IMR-90 (cell line): ENCODE measurements around a stretch of chr10.

GRCh38 chr10:28743370-28744043, 66.2 kb downstream of the BAMBI start:
- RRBS, result 52% methylated on average over 2 of the region's 7 CpGs
CAGE:
- cytosol, long polyA plus RNA, result no peak
- long polyA plus RNA, result no peak
- nucleus, long polyA plus RNA, result no peak

GRCh38 chr10:28896113-28896375, 218.7 kb downstream of the BAMBI start:
- RRBS, result no CpG with 5 or more reads among the region's 7 CpGs
CAGE:
- cytosol, long polyA plus RNA, result no peak
- long polyA plus RNA, result no peak
- nucleus, long polyA plus RNA, result no peak

- RRBS, result no CpG with 5 or more reads among the region's 15 CpGs
CAGE:
- cytosol, long polyA plus RNA, result no peak
- long polyA plus RNA, result no peak
- nucleus, long polyA plus RNA, result no peak
Observed at GRCh38 chr10:28939224-28939628, 261.9 kb downstream of the BAMBI start.

- RRBS, result no CpG with 5 or more reads among the region's 10 CpGs
CAGE:
- cytosol, long polyA plus RNA, result no peak
- long polyA plus RNA, result no peak
- nucleus, long polyA plus RNA, result no peak
Observed at GRCh38 chr10:29410413-29410831, 121.6 kb downstream of the LYZL1 start.

- RRBS, result no CpG with 5 or more reads among the region's 20 CpGs
CAGE:
- cytosol, long polyA plus RNA, result no peak
- long polyA plus RNA, result no peak
- nucleus, long polyA plus RNA, result no peak
Observed at GRCh38 chr10:29839631-29840939, 205.3 kb upstream of the SVIL start.

GRCh38 chr10:29860106-29860441, 199.3 kb downstream of the JCAD start:
- RRBS, result no CpG with 5 or more reads among the region's 8 CpGs
CAGE:
- cytosol, long polyA plus RNA, result no peak
- long polyA plus RNA, result no peak
- nucleus, long polyA plus RNA, result no peak

GRCh38 chr10:30063025-30063523, 3.7 kb upstream of the JCAD start:
- RRBS, result no CpG with 5 or more reads among the region's 4 CpGs
CAGE:
- cytosol, long polyA plus RNA, result no peak
- long polyA plus RNA, result no peak
- nucleus, long polyA plus RNA, result no peak

DNA sequence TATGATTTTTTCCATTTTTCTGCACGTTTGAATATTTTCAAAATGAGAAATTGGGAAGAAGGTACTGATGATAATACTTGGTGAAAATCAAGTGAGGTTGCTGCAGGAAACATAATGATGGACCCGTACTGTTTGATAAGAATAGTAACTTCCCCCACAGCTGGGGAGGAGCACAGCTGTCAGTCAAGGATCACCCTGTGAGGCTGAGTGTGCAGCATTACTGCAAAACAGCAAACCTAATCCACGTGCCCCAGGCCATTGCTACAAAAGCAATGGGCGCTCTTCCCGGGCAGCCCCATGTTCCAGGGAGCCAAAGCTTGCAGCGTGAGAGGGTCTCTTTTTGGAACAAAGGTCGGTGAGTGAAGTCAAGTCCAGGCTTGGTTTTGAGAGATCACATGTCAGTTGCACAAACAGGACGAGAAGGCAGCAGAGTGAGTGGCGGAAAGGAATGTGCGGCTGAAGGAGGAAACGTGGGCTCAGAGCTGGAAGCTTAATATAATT, 129.2 kb downstream of the MTPAP start:
- RRBS, result no CpG with 5 or more reads among the region's 11 CpGs
CAGE:
- cytosol, long polyA plus RNA, result no peak
- long polyA plus RNA, result no peak
- nucleus, long polyA plus RNA, result no peak

GRCh38 chr10:30359548-30360198, 10.6 kb upstream of the MTPAP start:
- RRBS, result no CpG with 5 or more reads among the region's 4 CpGs
CAGE:
- cytosol, long polyA plus RNA, result no peak
- long polyA plus RNA, result no peak
- nucleus, long polyA plus RNA, result no peak

DNA sequence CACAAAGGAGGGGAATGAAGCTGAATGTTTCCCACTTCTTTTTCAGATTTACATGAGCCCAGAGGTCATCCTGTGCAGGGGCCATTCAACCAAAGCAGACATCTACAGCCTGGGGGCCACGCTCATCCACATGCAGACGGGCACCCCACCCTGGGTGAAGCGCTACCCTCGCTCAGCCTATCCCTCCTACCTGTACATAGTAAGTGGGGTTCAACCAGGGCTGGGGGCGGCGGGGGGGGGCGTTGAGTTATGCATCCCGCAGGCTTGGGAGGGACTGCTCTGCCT, 24.0 kb downstream of the MAP3K8 start:
- RRBS, result no CpG with 5 or more reads among the region's 8 CpGs
CAGE:
- cytosol, long polyA plus RNA, result no peak
- long polyA plus RNA, result no peak
- nucleus, long polyA plus RNA, result no peak

- RRBS, result no CpG with 5 or more reads among the region's 7 CpGs
CAGE:
- cytosol, long polyA plus RNA, result no peak
- long polyA plus RNA, result no peak
- nucleus, long polyA plus RNA, result no peak
Observed at GRCh38 chr10:30527509-30528081, 93.6 kb downstream of the MAP3K8 start.

- RRBS, result no CpG with 5 or more reads among the region's 24 CpGs
CAGE:
- cytosol, long polyA plus RNA, result no peak
- long polyA plus RNA, result no peak
- nucleus, long polyA plus RNA, result no peak
Observed at GRCh38 chr10:30704530-30705663, 75.3 kb upstream of the LYZL2 start.

GRCh38 chr10:30817908-30818668, 188.5 kb upstream of the LYZL2 start:
- RRBS, result no CpG with 5 or more reads among the region's 13 CpGs
CAGE:
- cytosol, long polyA plus RNA, result no peak
- long polyA plus RNA, result no peak
- nucleus, long polyA plus RNA, result no peak

DNA sequence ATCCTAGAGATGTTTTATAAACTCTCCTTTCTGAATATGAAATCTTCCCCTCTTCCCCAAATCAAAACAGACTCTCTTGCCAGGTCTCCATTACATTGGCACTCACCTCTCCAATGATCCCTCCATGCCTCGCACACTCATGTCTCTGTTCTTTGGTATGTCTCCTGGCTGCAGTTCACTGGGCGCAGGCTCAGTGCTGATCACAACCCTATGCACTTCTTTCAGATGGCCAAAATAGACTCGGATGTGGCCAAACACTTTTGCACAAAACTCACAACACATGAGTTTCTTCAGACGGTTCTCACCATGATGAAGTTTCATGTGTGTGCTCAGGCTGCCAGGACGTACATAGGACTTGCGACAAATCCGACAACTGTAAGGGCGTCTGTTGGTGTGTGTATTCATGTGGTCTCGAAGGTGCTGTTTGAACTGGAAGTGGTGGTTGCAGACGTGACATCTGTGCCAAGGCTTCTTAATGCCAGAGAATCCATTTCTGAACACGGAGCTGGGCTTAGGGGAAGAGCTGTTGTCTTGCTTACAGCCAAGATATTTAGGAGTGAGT, 183.2 kb downstream of the ZNF438 start:
- RRBS, result no CpG with 5 or more reads among the region's 11 CpGs
CAGE:
- cytosol, long polyA plus RNA, result no peak
- long polyA plus RNA, result no peak
- nucleus, long polyA plus RNA, result no peak

GRCh38 chr10:31051427-31052310, 20.0 kb upstream of the ZNF438 start:
- RRBS, result no CpG with 5 or more reads among the region's 5 CpGs
CAGE:
- cytosol, long polyA plus RNA, result no peak
- long polyA plus RNA, result no peak
- nucleus, long polyA plus RNA, result no peak

DNA sequence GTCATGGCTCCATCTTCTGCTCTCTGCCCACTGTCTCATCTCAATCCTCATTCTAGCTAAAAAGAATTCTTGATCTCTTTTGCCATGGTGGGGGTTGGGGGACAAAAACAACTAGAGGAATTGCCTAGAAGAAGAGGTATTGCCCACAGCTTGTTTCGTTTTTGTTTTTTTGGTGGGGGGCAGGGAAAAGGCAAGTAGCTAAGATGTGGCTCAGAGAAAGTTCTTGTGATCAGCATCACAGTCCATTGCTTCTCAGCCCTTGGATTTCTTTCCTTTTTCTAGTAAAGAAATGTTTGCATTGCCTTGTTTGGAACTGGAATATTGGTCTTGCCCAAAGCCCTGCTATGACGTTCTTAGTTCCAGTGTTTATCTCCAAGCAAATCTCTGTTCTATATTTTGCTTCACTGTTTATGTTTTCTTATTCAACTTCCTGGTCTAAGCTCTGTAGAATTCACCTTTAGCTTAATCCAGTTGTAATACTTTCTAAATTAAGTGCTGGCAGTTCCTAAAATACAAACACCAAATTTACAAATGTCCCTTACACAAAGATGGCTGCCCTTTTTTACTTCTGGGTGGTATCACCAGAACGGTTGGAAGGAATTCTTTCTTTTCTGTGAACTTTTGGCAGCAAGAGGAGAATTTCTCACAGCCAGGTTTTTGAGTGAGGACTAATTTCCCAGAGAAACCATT, 88.7 kb upstream of the ZNF438 start:
- RRBS, result no CpG with 5 or more reads among the region's 3 CpGs
CAGE:
- cytosol, long polyA plus RNA, result no peak
- long polyA plus RNA, result no peak
- nucleus, long polyA plus RNA, result no peak

- RRBS, result no CpG with 5 or more reads among the region's 8 CpGs
CAGE:
- cytosol, long polyA plus RNA, result no peak
- long polyA plus RNA, result no peak
- nucleus, long polyA plus RNA, result no peak
Observed at GRCh38 chr10:31650005-31650602, 278.5 kb downstream of the ARHGAP12 start.

GRCh38 chr10:31707351-31708509, 220.9 kb downstream of the ARHGAP12 start:
- RRBS, result no CpG with 5 or more reads among the region's 15 CpGs
CAGE:
- cytosol, long polyA plus RNA, result no peak
- long polyA plus RNA, result no peak
- nucleus, long polyA plus RNA, result no peak

DNA sequence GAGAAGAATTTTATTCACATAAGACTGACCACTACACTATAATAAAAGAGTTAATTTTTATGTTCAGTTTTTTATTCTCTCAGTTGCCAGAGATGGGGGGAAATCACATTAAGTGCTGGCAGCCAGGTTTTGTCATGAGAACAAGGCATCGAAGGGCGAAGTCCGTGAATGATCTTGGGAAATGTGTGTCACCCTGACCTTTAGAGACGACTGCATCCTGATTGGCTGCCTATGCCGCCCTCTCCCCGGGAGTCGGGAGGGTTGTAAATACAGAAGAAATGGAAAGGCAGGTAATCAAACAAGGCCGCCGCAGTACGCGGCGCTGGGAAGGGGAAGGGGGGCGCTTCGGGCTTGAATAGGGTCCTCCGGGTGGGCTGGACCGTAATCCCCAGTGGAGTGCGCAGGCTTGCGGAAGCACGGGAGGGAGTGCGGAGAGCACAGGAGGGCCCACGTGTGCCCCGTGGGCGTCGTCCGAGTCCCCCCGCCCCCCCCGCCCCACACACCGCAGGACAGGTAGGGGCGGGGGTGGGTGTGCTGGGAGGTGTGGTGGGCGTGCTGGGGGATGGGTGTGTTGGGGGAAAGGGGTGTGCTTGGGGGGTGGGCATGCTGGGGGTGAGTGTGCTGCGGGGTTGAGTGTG, 169.5 kb downstream of the ARHGAP12 start:
- RRBS, result no CpG with 5 or more reads among the region's 31 CpGs
CAGE:
- cytosol, long polyA plus RNA, result no peak
- long polyA plus RNA, result no peak
- nucleus, long polyA plus RNA, result no peak

DNA sequence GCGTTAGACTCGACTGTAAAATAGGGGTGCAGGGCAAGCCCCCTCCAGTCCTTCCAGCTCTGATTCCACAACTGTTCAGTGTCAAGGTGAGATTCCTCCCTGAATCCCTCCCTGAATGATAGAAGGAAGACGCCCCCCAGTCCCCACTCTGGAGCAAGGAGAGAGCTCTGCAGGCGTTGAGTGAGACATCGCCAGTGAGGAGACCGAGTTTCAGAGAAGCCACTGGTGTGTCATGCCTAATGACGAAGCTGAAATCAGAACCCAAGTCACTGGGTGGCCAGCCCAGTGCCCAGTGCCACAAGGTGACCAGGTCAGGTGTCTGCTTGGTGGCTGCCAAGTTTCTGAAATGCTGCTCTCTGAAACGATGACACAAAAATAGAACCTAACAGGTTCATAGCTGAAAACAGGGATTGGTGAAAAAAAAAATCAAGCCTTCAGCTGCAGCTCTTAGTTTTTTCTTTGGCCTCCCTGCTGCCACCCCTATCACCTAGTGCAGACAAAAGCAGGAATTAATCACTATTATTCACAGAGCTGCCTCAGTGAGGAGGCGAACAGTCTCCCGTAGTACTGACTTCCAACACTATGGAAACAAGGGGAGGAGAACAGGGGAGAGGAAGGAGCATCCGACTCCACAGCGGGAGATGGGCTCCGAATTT, 153.6 kb downstream of the ARHGAP12 start:
- RRBS, result no CpG with 5 or more reads among the region's 13 CpGs
CAGE:
- cytosol, long polyA plus RNA, result no peak
- long polyA plus RNA, result no peak
- nucleus, long polyA plus RNA, result no peak